NB4 (cell line): ENCODE measurements around a stretch of chr5.

DNA sequence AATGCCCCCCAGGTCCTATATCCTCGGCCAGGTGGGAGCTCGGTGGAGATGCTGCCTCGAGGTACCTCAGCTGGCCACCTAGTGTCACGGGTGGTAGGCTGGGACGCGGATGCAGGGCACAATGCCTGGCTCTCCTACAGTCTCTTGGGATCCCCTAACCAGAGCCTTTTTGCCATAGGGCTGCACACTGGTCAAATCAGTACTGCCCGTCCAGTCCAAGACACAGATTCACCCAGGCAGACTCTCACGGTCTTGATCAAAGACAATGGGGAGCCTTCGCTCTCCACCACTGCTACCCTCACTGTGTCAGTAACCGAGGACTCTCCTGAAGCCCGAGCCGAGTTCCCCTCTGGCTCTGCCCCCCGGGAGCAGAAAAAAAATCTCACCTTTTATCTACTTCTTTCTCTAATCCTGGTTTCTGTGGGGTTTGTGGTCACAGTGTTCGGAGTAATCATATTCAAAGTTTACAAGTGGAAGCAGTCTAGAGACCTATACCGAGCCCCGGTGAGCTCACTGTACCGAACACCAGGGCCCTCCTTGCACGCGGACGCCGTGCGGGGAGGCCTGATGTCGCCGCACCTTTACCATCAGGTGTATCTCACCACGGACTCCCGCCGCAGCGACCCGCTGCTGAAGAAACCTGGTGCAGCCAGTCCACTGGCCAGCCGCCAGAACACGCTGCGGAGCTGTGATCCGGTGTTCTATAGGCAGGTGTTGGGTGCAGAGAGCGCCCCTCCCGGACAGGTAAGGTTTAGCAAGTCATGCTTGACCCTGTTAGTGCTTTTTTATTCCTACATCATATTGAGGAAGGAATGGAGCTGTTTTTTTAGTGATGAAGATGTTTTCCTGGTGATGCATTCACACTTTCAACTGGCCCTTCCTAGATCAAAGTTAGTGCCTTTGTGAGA is 2.3 kb downstream of the PCDHGC3 start:
- RRBS = no CpG with 5 or more reads among the region's 35 CpGs

GRCh38 chr5:141494618-141495537 is 6.0 kb downstream of the PCDHGC5 start:
- RRBS = 96% methylated on average over 5 of the region's 27 CpGs

- RRBS = no CpG with 5 or more reads among the region's 4 CpGs
These were observed 7.1 kb downstream of the PCDHGC5 start for GRCh38 chr5:141495912-141496530.

DNA sequence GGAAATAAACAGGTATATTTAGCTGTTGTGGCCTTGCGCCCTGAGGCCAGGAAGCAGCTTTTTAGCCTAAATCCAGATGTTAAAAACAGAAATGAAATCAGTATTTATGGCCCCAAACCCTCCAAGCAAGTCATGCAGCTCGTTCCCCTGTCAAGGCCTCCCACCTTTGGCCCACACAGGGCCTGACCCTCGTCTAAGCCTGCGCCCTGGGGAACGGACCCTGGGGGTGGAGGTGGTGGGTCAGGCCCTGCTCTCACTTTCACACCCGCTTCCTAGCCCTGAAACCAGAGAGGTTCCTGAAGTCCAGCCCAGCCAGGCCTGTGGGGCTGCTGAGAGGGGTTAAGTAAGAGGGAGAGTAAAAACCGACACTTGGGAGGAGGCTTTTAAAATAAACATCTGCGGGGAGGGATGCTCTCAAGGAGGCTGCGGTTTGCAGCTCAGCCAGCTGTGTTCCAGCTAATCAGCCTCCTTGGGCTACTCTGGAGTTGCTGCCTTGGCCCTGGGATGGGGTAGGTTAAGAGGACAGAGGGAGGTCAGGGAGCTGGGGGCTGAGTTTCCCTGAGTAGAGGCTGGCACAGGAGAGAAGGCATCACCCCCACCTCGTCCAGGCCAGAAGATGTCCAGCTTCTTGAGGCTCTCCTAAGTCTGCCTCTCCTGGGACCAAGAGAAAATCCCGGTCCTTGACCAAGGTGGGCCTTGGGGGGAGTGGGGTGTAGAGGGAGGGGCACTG is 18.9 kb downstream of the PCDHGC5 start:
- RRBS = no CpG with 5 or more reads among the region's 11 CpGs

GRCh38 chr5:141528106-141529078 is 39.5 kb downstream of the PCDHGC5 start:
- RRBS = no CpG with 5 or more reads among the region's 12 CpGs

DNA sequence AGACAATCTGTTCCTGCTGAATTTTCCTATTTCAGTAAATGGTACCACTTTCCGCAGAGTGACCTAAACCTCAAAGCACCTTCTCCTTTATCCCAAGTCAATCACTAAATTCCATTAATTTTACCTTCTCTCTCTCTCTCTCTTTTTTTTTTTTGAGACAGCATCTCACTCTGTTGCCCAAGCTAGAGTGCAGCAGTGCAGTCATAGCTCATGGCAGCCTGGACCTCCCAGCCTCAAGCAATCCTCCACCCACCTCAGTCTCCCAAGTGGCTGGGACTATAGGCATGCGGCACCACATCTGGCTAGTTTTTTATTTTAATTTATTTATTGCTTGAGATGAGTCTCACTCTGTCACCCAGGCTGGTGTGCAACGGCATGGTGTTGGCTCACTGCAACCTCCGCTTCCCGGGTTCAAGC is 42.3 kb downstream of the PCDHGC5 start:
- RRBS = no CpG with 5 or more reads among the region's 5 CpGs

GRCh38 chr5:141622940-141623864 is 4.4 kb upstream of the DIAPH1 start:
- RRBS = no CpG with 5 or more reads among the region's 11 CpGs

GRCh38 chr5:141640334-141641046 is 3.7 kb downstream of the RELL2 start:
- RRBS = no CpG with 5 or more reads among the region's 9 CpGs

GRCh38 chr5:141669394-141669835 is 12.6 kb downstream of the ARAP3 start:
- RRBS = no CpG with 5 or more reads among the region's 5 CpGs

DNA sequence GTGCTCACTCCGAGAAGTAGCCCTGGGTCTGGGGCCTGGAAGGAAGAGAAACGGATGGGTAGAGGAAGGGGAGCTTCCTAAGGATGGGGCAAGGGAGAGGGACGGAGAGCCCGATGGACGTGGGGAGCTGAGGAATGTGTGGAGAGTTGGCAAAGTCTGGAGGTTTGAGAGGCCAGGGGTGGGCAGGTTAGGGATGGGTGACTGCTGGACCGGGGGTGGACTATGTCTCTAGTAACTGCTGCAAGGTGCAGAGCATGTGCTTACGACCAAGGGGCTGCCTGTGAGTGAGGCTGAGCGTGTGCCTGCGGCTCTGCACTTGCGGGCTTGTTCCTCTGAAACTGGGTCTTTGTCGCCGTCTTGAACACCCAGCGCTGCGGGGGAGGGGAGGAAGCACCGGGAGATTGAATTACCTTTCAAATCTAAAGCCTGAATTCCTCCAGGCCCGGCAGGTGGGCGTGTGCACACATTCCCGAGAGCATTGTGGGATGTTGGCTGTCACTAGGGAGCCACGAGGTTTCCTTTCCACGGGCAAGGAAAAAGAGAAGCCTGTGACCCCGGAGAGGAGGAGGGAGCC is 76.5 kb upstream of the ARAP3 start:
- RRBS = no CpG with 5 or more reads among the region's 21 CpGs

DNA sequence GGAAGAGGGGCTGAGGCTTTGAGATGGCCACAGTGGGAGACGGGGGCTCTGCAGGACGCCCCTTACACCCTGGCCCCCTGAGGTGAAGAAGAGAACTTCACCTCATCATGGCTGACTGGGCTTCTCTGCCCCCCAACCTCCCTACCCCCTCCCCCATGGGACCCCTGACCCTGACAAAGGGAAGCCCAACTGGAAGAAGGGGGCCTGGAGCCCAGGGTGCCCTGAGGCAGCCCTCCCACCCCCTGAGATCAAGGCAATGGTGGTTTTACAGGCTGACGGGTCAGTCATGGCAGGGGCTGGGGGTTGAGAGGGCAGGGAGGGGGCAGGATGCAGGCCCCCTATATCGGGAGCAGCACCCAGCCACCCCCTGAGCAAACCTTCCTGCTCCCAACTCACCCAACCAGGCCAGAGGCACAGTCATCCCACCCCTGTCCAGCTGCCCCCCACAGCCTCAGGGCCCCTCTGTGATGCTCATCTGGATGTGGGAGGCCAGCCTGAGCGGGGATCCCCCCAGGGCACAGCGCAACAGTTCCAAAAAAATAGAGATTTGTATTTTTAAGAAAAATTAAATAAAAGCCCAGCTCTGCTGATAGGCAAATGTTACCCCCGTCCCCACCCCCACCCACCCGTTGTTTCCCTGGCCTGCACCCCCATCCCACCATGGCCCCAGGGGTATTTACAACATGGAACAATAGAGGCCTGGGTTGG is 25.5 kb downstream of the PCDH1 start:
- RRBS = no CpG with 5 or more reads among the region's 8 CpGs

DNA sequence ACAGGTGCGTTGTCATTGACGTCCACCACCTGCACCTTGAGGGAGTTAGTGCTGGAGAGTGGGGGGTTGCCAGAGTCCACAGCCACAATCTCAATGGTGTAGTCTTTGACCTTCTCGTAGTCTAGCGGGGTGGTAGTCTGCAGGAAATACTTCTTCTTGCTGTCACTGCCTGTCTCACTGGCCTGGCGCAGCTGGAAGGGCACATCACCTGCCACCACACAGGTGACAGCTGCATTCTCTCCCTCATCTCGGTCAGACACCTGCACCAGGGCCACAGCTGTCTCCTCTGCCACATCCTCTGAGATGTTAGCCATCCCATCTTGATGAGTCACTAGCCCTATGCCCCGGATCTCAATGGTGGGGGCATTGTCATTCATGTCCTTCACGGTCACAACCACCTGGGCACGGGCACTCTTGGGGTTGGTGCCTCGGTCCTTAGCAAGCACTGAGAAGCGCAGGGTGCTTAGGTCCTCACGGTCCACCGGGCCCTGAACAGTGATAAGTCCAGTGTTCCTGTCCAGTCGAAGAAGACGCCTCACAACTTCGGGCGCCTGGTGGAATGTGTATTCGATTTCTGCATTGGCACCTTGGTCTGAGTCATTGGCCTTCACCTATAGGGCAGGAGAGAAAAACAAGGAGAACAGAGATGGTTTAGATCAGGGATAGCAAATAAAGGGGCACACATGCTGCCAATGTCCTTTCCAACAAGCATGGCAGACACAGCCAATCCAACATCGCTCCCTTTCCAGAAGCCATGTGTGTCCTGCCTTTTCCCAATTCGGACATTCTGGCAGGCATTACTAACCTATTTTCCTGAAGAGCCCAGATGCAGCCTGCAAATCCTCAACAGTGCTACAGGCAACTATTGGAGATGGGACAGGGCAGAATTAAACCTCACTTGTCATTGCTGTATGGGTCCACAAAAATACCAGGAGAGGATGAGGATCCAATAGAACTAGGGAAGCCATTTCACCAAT is 13.1 kb downstream of the PCDH1 start:
- RRBS = no CpG with 5 or more reads among the region's 20 CpGs

DNA sequence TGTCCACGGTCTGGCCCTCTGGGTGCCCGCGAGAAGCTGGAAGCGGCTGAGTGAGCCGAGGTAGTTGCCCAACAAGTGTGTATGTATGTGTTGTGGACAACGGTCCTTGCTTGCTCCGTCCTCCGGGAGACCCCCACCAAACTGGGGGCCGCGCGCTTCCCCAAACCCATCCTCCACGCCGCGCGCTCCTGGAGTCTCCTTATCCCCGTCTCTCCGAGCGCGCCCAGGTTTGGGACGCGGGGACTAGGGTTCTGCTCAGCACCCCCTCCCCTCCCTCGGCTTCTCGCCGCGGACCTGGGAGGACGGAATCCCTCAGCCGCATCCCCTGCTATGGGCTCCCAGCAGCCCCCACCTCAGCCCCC is 493 bp downstream of the PCDH1 start:
- RRBS = no CpG with 5 or more reads among the region's 27 CpGs

GRCh38 chr5:141878104-141878331 is 192 bp downstream of the PCDH1 start:
- RRBS = 46% methylated on average over 12 of the region's 31 CpGs

DNA sequence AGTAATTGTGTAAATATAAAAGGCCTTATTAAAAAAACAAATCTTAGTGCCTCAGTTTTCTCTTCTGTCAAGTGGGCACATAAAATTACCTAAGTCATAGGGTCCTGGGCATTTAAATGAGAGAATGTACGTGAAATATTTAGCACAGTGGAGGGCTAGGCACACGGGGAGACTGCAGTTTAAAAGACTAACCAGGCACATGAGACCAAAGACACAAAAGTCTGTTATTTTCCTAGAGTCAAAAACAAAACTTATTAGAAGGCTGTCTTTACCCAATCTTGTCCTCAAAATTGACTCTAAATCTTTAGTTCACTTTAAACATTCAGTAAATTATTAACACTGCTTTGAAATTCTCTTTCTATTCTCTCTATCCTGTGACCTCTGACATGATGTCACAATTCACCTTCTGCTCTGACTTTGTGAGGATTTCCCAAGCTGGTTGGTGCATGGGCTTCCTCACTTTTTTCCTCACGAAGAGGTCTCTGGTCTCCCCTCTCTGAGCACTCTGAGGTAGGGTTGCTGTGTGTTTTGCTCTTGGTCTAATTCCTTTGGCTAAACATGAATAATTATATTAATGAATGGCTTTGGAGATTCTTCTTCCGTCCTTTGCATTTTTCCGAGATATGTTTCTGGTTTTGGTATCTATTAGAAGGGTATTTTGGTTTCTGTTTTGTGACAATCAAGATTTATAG is 2.4 kb upstream of the RNF14 start:
- RRBS = no CpG with 5 or more reads among the region's 5 CpGs

GRCh38 chr5:142095395-142096218 is 13.0 kb upstream of the NDFIP1 start:
- RRBS = no CpG with 5 or more reads among the region's 8 CpGs

DNA sequence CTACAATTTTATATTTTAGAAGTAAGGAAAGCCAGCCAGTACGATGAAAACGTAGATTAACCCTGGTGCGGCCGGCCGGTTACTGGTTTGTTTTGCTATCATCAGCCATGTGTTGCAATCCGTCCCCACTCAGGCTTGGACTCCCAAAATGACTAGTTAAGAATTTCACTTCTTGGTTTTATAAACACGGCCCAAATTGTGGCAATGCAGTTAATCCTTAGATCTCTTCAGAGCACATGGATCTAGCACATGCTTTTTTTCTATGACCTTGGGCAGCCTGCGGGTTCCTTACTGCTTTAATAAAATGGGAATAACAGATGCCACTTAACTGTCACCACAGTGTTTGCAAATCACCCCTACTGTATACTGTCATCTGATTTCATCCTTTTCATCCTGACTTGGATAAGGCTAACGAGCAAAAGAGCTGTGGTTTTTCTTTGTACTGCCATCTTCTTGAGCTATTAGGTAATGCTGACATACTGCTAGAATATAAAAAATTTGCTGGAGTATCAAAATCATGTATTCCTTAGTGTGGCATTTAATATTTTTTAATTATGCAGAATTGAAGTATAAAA is 1.5 kb downstream of the NDFIP1 start:
- RRBS = no CpG with 5 or more reads among the region's 9 CpGs

GRCh38 chr5:142174993-142175579 is 66.5 kb downstream of the NDFIP1 start:
- RRBS = no CpG with 5 or more reads among the region's 5 CpGs

DNA sequence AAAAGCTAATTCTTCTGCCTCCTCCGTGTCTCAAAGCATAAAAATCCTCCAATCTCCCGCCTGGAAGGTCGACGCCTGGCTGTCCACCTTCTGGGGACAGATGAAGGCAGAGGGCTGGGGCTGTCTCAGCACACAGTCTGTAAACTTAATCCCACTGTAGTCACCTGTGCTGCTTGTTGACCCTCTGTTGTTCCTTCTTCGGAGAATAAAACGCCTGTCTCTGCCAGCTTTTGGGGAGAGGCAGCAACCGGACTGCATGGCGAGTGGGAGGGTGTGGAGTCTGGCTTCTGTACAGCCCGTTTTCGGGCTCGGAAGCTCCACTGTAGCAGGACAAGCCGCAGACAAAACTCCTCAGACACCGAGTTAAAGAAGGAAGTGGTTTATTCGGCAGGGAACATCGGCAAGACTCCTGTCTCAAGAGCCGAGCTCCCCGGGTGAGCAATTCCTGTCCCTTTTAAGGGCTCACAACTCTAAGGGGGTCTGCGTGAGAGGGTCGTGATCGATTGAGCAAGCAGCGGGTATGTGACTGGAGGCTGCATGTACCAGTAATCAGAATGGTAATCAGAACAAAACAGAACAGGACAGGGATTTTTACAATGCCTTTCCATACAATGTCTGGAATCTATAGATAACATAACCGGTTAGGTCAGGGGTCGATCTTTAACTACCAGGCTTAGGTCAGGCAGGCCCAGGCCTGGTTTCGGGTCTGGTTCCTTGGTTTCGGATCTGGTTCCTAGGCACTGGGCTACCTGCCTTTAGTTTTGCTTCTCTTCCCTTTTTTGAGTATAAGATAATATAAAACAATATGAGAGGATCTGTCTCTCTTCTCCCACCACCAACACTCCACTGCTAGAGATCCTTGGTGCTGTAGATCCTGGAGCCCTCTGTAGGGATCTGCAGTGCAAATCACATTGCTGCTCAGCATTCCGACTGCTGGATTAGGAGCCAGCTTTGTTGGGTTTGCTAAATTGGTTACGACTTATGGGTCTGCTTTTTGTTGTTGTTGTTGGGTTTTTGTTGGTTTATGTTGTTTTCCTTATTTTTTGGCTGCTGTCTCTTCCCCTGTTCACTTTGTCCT is 88.3 kb downstream of the SPRY4 start:
- RRBS = no CpG with 5 or more reads among the region's 27 CpGs